Measurements from ENCODE around the gene SLC26A4.

- PRO-cap, result bidirectional peak, plus-strand start at chr7:105691874, minus-strand start at chr7:105691851
Observed at GRCh38 chr7:105691520-105692322, 110.4 kb upstream of the EFCAB10 start.

DNA sequence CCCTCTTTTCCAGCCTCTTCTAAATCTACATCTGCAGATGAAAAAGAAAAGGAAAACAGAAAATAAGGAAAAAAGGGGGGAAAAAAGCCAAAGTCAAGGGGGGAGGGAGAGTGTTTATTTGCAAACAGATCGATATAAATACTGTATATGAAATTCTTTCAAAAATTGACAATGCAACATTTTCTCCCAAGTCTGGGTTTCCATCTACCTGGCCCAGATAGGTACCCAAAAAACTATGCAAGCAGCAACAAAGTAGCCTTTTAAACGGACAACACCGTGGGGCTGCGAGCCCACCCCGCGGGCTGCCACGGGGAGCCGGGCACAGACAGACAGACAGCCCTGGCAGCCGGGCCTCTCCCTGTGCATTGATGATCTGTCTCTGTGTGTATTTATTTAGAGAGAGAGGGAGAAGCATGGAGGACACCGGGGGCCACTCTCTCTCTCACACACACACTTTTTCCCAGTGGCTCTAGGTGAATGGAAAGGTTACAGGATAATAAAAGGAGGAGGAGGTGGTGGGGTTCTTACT is 485 bp downstream of the ATXN7L1 start:
- PRO-cap, result no peak

- PRO-cap, result no peak
Observed at GRCh38 chr7:106057964-106059238, 53.7 kb downstream of the SYPL1 start.

DNA sequence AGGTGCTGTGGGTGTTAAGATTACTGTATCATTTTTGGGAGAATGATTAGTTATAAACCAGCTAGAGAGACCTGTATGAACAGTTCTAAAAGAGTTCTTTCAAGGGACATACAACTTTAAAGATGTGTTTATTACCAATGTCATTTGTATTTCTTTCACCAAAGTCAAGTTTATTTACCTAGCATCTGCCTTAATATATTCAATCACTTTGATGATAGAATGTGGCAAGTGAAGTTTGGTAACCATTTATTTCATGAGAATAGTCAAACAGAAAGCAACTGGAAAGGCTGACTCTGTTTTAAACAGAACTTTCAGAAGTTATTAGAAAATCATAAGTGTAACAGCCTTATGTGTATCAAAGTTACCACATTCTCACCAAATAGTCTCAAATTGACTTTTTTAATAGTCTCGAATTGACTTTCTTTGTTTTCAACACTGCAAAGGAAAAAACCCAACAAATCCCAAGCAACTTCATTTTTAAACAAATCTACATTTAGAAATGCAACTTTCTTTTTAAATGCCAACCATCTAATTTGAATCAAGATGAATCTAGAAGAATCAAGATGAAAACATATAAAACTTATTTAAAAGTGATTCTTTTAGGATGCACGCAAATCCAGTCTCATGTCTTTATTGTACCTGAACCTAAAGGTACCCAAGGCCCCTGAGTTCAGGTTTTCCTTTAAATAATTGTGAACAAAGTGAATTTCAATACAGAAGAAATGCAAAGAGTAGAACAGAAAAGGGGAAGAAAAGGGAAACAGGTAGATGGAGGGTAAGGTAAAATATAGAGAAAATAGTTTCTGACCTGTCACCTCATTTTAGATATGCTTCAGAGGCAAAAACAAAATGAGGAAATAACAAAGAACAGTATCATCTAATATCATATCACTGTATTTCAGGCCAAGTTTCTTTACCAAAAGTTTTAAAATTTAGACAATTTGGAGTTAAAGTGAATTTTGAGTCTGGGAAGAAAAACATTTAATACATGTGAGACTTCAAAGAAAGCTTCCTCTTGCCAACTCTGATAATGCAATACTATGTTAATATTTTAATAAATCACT is 29.4 kb downstream of the NAMPT start:
- PRO-cap, result no peak

- PRO-cap, result no peak
Observed at GRCh38 chr7:106261685-106262728, 22.8 kb downstream of the NAMPT start.

GRCh38 chr7:106279489-106279760 is 5.4 kb downstream of the NAMPT start:
- PRO-cap, result no peak

- PRO-cap, result no peak
Observed at GRCh38 chr7:106460436-106461395, 175.9 kb upstream of the NAMPT start.

DNA sequence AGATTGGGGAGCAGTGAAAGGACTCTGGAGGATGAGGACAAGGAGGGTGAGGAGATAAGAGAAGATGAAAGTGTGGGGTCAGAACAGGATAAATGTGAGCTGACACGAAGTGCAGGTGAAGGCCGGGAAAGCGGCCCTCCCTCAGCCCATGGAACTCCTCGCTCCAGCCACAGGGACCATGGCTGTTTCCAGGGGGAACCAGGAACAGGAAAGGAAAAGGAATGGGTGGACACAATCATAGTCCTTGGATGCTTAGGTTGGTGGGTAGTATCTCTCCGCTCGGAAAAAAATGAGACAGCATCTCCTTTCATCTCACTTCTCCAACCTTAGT is 150.6 kb downstream of the CCDC71L start:
- PRO-cap, result no peak

- PRO-cap, result no peak
Observed at GRCh38 chr7:106625590-106626234, 35.2 kb downstream of the CCDC71L start.

- PRO-cap, result no peak
Observed at GRCh38 chr7:106732159-106732521, 71.2 kb upstream of the CCDC71L start.

DNA sequence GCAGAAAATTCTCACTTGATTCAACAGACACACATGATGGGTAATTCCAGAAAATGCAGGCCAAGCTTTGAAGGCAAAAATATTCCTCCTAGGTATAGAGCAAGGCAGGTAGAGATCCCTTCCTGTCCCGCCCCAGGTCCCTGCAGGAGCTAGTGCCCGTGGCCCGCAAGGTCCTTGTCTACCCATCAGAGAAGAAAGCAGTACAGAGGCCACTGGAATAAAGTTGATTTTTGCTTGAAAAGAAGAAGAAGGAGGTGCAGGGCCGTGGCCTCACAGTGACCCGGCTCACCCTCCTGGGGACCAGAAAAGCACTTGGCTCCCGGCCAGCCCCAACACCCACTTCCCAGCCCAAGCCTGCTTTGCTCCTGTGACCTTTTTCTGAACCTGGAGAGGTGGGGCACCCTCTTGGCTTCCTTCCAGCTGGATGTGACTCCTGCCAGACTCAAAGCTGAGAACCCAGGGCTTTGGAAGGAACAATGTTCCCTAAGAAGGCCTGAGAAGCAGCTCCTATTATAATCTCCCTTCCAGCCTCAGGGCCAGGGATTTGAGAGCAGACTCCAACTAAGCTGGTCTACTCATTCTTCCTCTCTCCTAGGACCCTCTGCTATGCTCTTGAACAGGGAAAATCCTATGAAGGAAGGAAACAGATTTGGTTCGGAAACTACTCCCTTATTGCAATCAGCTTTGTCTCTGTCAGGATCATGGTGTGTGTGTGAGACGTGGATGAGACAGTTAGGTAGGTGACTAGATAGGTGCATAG is 6.1 kb upstream of the PIK3CG start:
- PRO-cap, result no peak

GRCh38 chr7:106867749-106868949 is 3.1 kb downstream of the PIK3CG start:
- PRO-cap, result no peak

- PRO-cap, result no peak
Observed at GRCh38 chr7:106892457-106893117, 27.5 kb downstream of the PIK3CG start.

- PRO-cap, result no peak
Observed at GRCh38 chr7:107182428-107182731, 13.6 kb downstream of the HBP1 start.

DNA sequence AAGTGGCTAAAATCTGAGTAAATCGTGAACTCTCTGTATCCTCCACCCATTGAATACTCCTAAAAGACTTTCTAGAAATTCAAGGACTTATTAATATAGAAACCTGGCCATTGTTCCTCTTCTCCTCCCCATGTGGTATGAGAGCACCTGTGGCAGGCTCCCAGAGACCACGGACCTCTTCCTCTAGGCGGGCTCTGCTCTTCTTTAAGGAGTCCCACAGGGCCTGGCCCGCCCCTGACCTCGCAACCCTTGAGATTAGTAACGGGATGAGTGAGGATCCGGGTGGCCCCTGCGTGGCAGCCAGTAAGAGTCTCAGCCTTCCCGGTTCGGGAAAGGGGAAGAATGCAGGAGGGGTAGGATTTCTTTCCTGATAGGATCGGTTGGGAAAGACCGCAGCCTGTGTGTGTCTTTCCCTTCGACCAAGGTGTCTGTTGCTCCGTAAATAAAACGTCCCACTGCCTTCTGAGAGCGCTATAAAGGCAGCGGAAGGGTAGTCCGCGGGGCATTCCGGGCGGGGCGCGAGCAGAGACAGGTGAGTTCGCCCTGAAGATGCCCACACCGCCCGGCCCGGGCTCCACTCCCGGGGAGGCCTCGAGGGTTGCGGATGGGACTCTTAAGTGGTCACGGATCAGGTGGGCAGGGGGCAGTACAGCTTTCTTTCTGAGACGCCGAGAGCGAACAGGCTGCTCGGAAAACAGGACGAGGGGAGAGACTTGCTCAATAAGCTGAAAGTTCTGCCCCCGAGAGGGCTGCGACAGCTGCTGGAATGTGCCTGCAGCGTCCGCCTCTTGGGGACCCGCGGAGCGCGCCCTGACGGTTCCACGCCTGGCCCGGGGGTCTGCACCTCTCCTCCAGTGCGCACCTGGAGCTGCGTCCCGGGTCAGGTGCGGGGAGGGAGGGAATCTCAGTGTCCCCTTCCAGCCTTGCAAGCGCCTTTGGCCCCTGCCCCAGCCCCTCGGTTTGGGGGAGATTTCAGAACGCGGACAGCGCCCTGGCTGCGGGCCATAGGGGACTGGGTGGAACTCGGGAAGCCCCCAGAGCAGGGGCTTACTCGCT is at the start of gene SLC26A4:
TSS of gene SLC26A4 (plus strand) at position 505 of the 1,056 bp plus-strand sequence.
- PRO-cap, result unidirectional peak, plus-strand start at position 505 of the sequence

DNA sequence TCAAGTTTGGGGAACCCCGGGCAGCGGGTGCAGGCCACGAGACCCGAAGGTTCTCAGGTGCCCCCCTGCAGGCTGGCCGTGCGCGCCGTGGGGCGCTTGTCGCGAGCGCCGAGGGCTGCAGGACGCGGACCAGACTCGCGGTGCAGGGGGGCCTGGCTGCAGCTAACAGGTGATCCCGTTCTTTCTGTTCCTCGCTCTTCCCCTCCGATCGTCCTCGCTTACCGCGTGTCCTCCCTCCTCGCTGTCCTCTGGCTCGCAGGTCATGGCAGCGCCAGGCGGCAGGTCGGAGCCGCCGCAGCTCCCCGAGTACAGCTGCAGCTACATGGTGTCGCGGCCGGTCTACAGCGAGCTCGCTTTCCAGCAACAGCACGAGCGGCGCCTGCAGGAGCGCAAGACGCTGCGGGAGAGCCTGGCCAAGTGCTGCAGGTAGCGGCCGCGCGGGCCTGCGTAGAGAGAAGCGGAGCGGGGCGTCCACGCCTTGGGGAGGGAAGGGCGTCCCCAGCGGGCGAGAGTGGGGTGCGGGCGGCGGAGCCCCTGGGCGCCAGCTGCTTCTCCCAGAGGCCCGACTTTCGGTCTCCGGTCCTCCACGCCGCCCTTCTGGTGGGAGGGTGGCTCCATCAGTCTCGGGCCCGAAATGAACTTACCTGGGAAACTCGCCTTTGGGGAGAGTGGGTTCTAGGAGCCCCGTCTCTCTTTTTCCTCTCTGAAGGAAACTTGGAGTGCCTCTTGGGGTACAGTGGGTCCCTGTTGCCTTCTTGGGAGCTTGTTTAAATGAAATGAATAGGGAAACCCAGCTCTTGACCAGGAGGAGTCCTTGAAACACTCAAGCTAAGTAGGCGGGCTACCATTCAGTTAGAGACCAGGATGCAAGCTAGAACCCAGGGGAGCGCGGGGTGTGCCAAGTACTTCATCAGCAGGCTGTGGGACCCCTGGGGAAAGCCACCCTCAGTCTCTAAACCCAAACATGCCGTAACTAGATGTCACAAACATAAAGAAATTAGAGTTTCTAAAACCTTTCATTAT is 1.1 kb downstream of the SLC26A4 start:
- PRO-cap, result no peak

- PRO-cap, result no peak
Observed at GRCh38 chr7:107745036-107745838, 1.3 kb downstream of the CBLL1 start.

DNA sequence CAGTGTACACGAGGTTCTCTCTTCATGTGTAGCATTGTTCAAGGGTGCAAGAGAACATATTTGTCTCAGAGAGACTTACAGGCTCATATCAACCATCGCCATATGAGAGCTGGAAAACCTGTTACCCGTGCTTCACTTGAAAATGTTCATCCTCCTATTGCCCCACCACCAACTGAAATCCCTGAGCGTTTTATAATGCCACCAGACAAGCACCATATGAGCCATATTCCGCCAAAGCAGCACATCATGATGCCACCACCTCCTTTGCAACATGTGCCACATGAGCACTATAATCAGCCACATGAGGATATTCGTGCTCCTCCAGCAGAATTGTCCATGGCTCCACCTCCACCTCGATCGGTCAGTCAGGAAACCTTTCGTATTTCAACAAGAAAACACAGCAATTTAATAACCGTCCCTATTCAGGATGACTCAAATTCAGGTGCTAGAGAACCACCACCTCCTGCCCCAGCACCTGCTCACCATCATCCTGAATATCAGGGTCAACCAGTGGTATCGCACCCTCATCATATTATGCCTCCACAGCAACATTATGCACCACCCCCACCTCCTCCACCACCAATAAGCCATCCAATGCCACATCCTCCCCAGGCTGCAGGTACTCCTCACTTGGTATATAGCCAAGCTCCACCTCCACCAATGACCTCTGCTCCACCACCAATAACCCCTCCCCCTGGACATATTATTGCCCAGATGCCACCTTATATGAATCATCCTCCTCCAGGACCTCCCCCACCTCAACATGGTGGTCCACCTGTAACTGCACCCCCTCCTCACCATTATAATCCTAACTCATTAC is 14.4 kb downstream of the CBLL1 start:
- PRO-cap, result no peak

GRCh38 chr7:107843121-107843602 is 40.1 kb upstream of the SLC26A3 start:
- PRO-cap, result no peak

DNA sequence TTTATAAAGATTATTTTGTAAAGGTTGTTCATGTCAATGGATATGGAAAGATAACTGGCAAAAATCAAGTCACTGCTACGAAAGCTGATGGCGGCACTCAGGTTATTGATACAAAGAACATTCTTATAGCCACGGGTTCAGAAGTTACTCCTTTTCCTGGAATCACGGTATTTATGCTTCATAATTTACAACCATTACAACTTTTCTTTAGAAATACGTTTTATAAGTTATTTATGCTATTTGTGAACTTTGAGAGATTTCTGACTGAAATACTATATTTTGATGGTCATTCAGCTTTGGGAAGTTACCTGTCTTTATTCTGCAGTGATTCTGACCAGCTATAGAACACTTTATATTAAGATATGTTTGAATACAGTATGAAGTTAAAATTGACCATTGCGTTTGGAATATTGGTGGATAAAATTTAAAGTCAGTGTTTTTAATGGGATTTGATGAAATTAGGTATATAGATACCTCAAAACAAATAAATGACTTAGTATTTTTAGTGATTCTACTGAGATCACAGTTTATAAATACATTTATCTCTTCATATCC is 14.4 kb downstream of the DLD start:
- PRO-cap, result no peak

Measured in WTC11 (cell line).